Epidermal melanocyte (primary cell): ENCODE data around the genes DCAKD and HEXIM1.

GRCh38 chr17:44279449-44280081 lies 11.6 kb upstream of the SLC4A1 start:
- RRBS, result no CpG with 5 or more reads among the region's 16 CpGs

DNA sequence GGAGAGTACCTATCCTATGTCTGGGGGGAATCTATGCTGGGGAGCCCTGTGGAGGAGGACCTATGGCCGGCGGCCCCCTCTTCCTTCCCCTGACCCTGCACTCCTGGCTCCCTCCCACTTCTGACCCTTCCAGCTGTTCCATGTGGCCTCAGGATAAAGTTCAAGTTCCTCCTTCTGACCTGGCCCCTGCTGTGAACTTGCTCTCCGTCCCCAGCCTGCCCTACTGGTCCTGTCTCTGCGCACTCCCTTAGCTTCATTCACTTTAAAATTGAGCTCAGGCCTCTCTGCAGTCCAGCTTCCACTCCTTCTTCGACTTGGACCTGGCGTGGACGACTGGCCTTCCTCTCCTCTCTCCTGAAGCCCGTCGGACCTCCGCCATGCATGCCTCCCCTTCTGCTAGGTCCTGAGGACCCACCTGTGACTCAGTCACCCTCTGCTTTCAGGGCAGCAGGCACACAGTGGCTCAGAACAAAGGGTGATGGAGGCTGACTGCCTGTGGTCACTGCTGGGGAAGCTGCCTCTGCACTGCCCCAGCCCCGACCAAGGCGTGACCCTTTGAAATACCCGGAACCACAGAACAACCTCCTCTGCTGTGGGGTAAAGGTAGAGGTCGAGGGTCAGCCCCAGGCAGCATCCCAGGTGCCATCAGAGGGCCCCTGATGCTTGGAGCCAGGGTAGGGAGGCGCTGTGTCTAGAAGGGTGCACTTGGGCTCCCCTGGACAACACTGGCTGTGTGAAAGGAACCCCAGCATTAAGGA lies 12.3 kb upstream of the SLC4A1 start:
- RRBS, result no CpG with 5 or more reads among the region's 15 CpGs

DNA sequence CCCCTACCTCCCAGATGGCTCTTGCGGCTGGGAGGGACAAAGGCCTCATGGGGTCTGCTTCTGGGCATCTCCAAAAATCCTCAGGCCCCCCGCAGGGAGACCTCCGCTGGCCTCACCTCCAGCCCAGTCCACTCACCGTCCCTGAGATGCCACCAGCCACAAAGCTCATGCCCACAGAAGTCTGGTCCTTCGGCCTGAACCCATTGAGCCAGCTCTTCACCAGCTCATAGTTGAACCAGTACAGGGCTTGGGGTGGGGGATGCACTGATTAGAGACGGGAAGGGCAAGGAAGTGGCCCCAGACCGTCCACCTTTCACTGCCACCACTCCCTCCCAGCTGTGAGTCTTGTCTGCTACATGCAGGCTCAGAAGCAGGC lies 4.1 kb downstream of the SLC25A39 start:
- RRBS, result no CpG with 5 or more reads among the region's 7 CpGs

GRCh38 chr17:44362928-44363558 lies 610 bp downstream of the FAM171A2 start:
- RRBS, result no CpG with 5 or more reads among the region's 39 CpGs

DNA sequence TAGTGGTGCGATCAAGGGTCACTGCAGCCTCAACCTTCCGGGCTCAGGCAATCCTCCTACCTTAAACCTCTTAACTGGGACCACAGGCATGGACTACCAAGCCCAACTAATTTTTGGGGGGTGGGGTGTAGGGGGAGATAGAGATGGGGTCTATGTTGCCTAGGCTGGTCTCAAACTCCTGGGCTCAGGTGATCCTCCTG lies 41.6 kb downstream of the GPATCH8 start:
- RRBS, result no CpG with 5 or more reads among the region's 2 CpGs

- RRBS, result no CpG with 5 or more reads among the region's 4 CpGs
Observed at GRCh38 chr17:44552635-44552828, 4.8 kb upstream of the FZD2 start.

DNA sequence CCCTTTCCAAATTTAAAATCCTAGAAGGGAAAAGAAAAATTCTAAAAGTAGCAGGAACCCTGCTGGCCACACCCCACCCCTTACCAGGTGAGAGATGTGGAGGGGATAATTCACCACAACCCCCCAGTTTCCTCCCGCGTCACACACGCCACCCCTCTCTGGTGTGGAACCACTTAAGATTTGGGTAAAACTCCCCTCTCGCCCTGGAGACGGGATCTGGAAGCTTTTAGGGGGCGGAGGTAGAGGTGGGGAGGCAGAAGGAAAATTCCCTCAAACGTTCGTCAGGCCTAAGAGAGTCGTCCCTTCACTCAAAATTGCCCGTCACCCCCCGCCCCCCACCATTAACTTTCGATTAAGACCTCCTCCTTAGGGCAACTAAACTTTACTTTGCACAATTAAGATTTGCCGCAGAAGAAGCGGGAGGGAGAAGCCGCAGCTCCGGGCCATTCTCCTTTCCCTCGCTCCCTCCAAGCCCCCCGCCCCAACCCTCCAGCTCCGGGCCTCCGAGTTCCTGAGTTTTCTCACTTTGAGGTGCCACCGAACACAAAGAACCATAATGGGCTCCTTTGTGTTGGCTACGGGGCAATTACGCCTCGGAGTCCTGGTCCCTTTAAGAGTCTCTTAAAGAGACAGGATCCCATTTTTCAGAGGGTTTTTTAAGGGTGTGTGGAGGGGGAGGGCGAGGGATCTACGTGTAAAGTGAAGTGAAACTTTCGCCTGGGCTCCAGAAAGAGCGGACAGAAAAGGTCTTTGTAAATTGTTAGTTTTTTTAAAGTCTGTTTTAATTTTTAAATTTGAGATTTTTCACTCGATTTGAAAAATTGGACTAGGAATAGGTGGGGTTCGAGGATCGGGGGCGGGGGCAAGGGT lies 953 bp upstream of the FZD2 start:
- RRBS, result 4% methylated on average over 4 of the region's 32 CpGs

GRCh38 chr17:44628120-44629310 lies 27.8 kb upstream of the MEIOC start:
- RRBS, result no CpG with 5 or more reads among the region's 41 CpGs

GRCh38 chr17:44678203-44678431 lies 11.5 kb downstream of the CCDC43 start:
- RRBS, result no CpG with 5 or more reads among the region's 1 CpG

GRCh38 chr17:44774746-44775487 lies 16.1 kb downstream of the ADAM11 start:
- RRBS, result 3% methylated on average over 6 of the region's 45 CpGs

DNA sequence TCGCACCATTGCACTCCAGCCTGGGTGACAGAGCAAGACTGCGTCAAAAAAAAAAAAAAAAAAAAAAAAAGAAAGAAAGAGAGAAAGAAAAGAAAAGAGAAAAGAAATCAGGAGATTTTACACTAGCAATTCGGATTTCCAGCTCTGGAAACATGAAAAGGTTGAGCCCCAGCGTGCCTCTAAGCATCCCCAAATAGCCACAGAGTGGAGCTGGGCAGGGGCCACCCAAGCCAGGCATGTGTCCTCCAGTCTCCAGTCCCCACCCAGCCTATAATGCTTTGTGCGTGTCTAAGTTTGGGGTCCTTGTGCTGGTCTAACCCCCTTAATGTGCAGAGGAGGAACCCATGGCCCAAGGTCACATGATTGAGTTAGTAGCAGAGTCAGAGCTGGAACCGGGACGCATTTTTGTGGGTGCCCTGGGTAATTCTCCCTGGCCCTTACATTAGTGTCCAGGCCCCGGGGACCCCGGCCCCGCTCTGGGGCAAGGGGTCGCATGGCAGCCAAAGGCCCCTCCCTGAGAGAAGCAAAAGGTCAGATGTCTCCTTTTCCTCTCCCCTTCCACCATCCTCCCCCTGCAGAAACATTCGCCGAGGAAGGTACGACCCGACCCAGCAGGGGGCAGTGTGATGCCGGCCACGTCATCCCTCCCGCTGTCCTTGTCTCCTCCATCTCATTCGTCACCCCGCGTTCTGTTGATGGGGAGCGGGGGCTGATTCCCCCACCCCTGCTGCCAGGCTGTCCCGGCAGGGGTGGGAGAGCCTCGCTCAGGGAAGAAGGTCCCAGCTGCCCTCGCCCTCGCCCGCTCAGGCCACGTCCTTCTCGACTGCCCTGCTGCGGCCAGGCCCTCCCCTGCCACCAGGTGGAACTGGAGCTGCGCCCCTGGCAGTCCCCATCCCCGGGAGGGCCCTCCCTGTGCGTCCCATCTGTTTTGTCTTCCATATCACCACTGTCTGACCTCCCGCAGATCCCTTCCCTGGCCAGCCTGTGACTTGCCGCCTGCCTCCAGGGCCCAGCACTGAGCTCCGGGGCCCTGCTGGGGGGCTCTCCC lies 20.2 kb downstream of the ADAM11 start:
- RRBS, result 29% methylated on average over 6 of the region's 36 CpGs

DNA sequence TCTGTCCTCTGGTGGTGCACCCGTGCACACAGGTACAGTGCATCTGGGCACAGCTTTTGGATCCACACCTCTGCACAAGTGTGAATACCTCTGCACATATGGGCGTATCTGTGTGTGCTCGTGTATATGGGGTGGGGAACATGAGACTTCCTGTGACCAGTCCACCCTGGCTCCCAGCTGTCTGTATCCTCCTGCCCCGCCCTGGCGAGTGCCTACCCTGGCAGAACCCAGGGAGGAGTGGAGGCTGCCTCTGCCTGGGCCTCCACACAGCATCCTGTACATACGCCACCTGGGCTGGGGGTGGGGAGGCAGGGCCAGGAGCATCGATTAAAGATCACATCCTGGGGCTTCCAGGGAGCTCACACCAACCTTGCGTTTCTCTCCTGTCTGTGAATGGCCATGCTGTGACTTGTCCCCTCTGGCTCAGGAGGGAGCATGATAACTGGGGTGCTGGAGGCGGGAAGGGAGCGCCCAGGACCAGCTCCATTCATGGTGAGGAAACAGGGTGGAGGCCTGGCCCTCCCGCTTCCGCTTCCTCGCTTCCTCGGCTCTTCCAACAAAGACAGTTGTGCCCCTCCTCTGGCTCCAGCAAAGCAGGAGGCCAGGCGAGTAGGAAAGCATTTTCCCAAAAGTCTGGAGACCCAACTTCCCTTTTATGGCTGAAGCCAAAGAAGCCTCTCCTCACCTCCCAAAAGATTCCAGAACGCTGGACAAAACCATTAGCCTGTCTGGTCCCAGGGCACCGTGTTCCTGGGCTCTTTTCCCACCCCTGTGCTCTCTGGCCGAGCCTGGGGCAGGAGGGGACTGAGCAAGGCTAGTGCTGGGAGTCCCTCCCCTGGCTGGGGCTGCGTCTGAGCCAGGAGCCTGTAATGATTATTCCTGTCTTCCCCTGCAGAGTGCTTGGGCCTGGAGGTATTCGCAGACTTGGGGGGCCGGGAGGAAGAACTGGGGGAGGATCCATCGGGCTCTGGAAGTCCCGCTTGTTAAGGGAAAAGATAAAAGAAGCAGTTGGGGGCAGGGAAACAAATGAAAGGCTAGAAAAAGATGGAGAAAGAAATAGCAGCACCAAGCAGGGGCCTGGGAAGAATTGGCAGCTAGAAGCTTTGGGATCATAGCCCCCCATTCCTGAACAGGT lies 23.1 kb downstream of the ADAM11 start:
- RRBS, result no CpG with 5 or more reads among the region's 23 CpGs

DNA sequence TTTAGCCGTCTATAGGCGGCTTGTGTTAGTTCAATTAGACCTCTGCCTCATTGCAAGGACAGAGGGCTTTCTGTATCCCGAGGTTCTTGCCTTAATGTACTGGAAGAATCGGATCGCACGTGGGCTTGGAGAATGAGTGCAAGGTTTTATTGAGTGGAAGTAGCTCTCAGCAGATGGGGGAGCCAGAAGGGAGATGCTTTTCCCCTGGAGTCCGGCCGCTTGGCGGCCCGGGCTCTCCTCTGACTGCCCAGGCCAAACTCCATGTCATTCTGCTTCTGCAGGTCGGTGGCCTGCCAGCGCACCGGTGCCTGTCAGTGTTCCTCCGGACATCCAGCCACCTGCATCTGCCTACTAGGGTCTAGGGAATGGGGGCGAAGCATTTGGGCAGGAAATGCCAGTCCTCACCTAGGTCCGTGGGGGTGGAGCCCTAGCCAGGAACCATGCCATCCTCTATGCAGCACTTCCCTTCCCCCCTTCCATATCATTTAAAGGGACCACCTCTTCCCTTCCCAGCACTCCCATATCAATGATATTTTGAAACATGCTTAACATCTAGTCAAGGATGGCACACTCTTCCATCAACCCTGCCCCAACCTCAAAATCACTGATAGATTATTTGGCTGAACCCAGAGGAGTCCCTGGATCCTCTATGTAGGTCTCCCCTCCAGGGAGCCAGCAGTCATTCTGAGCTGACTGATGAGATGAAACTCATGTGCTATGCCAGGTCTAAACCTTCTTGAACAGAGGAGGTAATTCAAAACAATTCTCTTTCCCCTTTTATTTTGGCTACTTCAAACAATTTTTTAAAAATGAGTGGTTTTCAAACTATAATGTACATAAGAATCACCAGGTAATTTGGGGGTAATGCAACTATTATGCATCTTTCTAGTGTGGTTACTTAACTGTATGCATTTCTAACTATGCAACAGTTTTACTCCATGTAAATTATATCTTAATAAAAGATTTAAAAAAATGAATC lies 34.0 kb downstream of the GJC1 start:
- RRBS, result 87% methylated on average over 3 of the region's 16 CpGs

- RRBS, result no CpG with 5 or more reads among the region's 12 CpGs
Observed at GRCh38 chr17:44797646-44798287, 32.3 kb downstream of the GJC1 start.

DNA sequence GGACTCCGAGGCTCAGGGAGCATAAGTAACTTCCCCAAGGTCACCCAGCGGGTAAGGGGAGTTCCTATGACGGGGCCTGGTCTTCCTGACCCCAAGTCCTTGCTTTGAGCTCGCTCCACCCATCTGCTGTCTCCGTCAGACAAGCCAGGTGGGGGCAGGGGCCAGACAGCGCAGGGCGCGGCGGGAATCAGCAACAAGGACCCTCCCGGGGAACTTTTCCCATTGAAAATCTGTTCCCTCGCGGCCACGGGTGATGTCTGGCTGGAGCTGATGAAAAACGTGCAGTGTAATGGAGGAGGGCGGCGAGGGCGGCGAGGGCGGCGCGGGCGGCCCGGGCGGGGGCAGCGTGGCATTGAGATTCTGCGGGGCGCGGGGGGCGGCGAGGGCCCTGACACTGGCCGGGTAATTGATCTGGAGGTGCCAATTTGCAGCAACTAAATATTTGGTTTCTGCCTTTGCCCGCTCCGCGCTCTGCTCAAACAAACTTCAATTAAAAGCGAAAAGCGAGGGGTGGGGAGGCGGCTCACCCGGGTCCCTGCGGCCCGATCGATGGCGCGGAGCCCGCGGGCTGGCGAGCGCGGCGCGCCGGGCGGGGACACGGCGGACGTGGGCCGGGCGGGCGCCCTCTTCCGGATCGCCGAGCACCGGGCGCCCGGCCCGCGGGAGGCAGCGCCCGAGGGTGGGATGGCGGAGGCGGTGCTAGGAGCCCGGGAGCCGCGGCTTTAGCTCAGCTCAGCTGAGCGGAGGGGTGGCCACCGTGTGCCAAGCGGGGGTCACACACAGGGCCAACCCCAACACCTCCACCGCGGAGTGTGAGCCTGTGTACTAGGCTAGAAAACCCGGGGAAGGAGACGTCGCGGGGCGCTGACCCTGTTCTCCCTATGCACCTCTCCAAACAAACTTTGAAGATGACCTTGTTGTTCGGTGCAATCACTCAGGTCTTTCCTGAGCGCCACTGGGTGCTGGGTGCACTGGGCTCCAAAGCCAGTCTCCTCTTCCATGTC lies 32.3 kb downstream of the DCAKD start:
- RRBS, result 2% methylated on average over 42 of the region's 85 CpGs

- RRBS, result no CpG with 5 or more reads among the region's 2 CpGs
Observed at GRCh38 chr17:45041935-45042275, 9.5 kb downstream of the DCAKD start.

- RRBS, result 3% methylated on average over 42 of the region's 135 CpGs
Observed at GRCh38 chr17:45051007-45052290, at the start of gene DCAKD. Gene DCAKD, minus strand, starts transcription at chr17:45051632.

DNA sequence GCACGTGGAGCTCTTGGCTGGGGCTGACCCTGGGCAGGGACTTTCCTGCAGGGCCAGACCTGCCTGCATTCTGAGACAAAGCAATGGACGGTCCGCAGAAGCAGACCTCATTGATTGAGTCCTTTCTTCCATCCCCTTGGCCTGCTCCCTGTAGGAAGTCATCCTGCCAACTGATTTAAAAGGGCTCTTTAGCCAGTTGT lies 26.2 kb downstream of the PLCD3 start:
- RRBS, result no CpG with 5 or more reads among the region's 3 CpGs

- RRBS, result no CpG with 5 or more reads among the region's 34 CpGs
Observed at GRCh38 chr17:45148013-45148390, 273 bp upstream of the HEXIM1 start.

DNA sequence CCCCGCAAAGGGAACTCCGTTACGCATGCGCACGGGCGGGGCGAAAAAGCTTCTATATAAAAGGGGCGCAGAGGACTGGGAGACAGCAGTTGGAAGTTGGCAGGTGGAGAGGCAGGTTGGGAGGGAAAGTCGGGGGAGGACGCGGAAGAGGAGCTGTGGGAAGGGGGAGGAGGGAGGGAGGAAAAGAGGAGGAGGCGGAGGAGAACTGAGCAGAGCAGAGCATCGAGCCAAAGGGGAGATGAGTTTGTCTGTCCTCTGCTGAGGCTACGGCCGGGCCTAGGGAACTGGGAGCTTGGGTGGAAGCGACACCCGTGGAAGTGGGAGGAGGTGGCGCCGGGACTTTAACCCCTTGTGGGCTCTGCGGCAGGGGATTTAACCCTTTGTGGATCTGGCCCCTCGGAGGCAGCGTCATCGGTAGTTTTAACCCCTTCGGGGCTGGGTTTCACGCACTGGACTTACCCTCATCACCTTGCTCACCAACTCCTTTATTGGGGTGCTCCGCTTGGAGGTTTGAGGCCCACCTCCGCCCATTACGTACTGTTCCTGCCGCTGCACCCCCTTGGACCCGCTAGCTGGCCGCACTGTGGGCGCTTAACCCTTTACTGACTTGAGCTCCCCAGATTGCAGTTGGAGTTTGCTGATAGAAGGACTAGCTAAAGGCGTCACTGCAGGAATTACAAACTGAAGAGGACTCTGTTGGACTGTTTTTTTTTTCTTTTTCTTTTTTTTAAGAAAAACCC lies at the start of gene HEXIM1:
HEXIM1 (plus strand) TSS at position 85 of the 740 bp plus-strand sequence.
- RRBS, result 4% methylated on average over 5 of the region's 33 CpGs